ENCODE results near the genes PIK3C2B, NFASC, RBBP5 and KLHDC8A.

GRCh38 chr1:204287437-204288841 is 71.8 kb downstream of the PLEKHA6 start:
- PRO-cap, result no peak

DNA sequence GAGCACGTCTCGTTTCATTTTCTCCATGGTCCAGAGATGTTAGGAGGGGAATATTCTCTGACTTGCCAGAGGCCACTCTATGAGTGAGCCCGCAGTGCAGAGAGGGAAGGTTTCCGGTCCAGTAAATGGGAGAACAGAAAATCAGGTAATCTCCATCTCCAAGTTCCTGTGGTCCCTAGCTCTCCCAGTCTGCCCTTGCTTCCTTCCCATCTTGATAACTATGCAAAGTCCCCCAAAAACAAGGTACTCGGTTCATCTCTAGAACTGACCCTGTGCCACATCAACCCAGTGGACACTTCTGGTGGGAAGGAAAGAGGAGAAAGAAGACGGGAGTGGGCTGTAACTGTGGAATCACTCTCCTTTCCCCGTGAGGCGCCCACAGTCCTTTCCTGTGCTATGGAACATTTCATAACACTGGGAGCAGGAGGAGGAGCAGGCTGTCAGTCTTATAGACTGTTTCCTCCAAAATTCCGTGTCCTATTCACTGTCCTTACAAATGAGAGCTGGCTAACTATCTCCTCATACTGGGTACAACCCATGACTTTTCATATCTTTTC is 40.8 kb downstream of the PLEKHA6 start:
- PRO-cap, result no peak

DNA sequence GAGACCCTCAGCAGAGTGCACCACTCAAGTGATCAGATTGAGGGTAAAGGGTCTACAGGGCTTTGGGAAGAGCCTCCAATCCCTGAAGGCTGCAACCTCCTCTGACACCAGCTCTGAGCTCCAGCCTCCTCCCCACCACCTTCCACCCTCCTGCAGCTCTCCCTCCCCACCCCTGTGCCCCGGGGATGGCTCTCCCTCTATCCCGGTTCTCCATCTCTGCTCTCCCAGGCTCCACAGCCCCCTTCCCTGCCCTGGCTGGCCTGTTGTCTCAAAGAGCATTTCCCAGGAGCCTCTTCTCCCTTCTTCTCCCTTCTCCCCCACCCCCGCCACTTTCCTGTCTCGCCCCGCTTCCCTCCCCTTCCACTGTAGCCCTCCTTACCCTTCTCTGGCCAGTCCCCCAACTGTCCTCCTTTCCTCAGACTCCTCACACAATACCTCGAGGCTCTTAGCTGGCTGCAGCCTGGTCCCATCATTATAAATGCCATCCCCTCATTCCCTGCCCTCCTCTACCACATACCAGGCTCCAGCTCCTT is 1.1 kb downstream of the PLEKHA6 start:
- PRO-cap, result no peak

DNA sequence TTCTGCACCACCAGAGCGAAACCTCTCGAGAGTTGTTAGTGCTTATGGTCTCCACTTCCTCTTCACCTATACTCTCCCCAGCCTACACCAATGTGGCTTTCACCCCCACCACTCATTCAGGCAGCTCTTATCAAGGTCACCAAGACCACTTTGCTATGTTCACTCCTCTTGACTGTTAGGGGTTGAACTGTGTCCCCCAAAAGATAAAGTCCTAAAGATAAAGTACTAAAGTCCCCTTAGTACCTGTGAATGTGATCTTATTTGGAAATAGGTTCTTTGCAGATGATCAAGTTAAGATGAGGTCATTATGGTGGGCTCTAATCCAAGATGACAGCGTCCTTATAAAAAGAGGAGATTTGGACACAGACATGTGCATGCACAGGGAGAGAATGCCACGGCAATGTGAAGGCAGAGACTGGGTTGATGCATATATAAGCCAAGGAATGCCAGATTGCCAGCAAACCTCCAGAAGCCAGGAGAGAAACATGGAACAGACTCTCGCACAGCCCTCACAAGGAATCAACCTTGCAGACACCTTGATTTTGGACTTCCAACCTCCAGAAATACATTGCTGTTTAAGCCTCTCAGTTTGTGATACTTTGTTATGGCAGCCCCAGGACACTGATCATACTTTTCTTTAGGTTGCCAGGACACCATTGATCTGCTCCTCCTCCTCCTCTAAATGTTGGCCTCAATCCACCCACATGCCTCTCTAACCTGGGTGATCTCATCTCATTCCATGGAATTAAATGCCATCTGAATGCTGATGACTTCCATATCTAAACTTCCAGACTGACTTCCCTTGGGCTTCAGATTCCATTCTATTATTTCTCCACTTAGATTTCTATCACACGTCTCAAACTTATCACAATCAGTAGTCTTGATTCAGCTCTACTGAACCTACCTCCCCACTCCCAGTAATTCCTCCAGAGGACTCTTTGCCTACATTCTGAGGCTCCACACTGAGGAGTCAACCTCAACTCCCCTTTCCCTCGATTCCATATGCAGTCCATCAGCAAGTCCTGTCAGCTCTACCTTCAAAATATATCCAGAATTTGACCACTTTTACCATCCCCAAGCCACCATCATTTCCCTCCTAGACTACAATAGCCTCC is 7.3 kb upstream of the PPP1R15B start:
- PRO-cap, result no peak

- PRO-cap, result bidirectional peak, plus-strand start at chr1:204465902, minus-strand start at chr1:204465835
Measured at GRCh38 chr1:204465166-204466225, 29.1 kb downstream of the PIK3C2B start.

GRCh38 chr1:204477301-204477825 is 17.2 kb downstream of the PIK3C2B start:
- PRO-cap, result no peak

DNA sequence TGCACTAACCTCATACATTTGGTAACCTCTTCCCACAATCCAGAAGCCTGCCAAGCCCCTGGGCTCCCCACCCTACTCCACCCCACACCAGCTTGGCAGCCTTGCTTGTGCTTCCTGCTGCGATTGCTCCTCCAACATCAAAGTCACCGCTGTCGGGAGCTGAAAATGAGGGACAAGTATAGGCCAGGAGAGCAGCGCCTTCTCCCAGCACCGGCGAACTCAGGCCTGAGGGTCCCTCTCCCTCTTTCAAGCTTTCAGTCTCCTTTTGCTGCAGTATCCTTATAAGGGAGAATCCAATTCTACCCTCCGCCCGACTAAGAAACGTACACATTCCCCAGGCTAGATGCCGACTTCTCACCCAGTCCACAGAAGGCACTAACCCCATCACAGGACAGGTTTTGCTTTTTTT is 1.0 kb downstream of the PIK3C2B start:
- PRO-cap, result bidirectional peak, plus-strand start outside the sequence, minus-strand start at position 221 of the sequence

- PRO-cap, result bidirectional peak, plus-strand start at chr1:204494126, minus-strand start at chr1:204493800; bidirectional peak, plus-strand start at chr1:204494388, minus-strand start at chr1:204494366; bidirectional peak, plus-strand start at chr1:204494929, minus-strand start at chr1:204494724
Measured at GRCh38 chr1:204493989-204494899, at the start of gene PIK3C2B. PIK3C2B (minus strand) TSS chr1:204494805.

- PRO-cap, result no peak
Measured at GRCh38 chr1:204505978-204506976, 9.9 kb upstream of the MDM4 start.

DNA sequence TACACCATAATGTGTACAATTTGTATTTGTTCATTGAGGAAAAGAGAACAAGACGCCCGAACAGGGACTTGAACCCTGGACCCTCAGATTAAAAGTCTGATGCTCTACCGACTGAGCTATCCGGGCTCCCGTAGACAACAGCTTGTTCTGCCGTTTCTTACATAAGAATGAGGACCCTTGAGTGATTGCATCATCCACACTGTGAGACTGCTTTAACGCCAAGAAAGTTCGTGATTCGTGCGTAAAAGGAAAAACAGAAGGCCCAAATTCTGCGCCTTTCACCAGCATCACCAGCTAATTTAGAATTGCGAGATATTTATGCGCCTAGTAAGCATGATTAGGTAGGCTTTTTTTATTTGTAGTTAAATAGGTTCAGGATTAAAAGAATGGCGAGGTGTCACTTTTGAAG is 9.2 kb upstream of the MDM4 start:
- PRO-cap, result bidirectional peak, plus-strand start at position 242 of the sequence, minus-strand start at position 136 of the sequence

DNA sequence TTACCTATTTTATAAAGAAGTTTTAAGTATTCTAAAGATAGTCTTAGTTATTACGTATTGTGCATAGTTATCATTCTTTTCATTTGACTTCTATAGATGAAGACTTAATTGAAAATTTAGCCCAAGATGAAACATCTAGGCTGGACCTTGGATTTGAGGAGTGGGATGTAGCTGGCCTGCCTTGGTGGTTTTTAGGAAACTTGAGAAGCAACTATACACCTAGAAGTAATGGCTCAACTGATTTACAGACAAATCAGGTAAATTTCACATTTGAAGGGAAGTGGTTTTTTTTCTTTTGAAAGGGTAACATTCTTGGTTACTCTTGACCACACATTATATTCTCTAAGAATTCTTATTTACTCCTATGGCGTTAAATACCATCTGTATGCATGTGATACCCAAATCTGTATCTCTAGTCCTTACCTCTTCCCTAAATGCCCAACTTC is 26.5 kb downstream of the MDM4 start:
- PRO-cap, result no peak

DNA sequence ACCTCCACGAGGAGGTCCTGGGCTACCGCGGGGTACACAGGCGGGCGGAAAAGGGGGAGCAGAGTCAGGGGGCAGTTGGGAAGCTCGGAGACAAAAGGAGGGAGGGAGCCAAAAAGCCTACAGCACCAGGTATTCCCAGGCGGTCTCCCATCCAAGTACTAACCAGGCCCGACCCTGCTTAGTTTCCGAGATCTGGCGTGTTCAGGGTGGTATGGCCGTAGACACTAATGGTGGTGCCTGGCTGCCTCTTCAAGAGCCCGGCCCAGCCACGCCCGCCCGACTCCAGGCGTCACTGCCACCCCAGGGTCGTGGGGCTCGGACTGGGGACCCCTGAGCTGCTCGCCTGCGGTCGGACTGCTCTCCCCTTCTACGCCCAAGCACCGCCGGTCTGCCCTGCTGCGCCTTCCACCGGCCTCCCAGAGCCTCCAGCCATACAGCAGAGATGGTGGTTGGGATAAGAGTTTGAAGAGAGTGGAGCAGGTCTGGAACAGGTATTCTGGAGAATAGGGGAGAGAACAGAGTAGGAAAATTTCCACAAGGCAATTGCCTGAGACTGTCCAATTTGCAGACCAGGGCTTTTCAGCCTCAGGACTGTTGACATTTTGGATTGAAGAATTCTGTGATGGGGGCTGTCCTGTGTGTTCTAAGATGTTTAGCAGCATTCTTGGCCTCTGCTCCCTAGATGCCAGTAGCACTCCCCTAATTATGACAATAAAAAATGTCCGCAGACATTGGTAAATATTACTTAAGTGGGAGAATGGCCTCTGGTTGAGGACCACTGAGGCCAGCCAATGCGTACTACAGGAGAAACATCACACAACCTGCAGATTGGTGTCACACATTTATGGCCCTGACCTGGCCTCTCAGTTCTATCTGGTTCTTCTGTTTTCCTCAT is 46.3 kb downstream of the MDM4 start:
- PRO-cap, result no peak

GRCh38 chr1:204807139-204807442 is 21.4 kb upstream of the NFASC start:
- PRO-cap, result no peak

DNA sequence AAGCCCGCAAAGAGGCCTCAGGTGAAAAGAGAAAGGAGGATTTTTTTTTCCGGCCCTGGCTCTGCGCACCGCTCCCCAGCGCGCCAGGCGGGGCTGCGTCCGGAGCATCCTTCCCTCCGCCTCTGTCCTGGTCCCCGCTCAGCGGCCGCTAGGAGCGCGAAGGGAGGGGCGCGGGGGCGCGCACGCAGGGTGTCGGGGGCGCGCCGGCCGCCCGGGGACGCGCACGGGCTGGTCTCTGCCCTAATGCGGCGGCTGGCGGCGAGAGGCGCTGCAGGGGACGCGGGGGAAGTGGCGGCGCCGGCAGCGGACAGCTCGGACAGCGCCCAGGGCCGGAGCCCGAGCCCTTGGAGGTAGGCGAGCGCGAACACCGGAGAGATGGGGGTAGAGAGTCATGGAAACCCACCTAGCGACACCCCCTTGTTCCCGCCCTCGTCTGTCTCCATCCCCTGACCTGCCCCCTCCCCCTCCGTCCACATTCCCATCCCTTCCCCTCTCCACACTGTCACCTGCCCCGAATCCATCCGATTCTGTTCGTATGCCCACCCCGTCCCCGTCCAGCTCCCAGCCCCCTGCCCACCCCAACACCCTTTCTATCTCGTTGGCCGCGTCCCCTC is at the start of gene NFASC:
NFASC (plus strand) TSS at position 220 of the 614 bp plus-strand sequence.
- PRO-cap, result bidirectional peak, plus-strand start at position 243 of the sequence, minus-strand start at position 124 of the sequence

- PRO-cap, result no peak
Measured at GRCh38 chr1:205061512-205061997, 18.5 kb downstream of the CNTN2 start.

- PRO-cap, result unidirectional peak, minus-strand start at chr1:205121950; unidirectional peak, minus-strand start at chr1:205121975
Measured at GRCh38 chr1:205121276-205122164, at the start of gene RBBP5. RBBP5 (minus strand) TSS chr1:205121978.

DNA sequence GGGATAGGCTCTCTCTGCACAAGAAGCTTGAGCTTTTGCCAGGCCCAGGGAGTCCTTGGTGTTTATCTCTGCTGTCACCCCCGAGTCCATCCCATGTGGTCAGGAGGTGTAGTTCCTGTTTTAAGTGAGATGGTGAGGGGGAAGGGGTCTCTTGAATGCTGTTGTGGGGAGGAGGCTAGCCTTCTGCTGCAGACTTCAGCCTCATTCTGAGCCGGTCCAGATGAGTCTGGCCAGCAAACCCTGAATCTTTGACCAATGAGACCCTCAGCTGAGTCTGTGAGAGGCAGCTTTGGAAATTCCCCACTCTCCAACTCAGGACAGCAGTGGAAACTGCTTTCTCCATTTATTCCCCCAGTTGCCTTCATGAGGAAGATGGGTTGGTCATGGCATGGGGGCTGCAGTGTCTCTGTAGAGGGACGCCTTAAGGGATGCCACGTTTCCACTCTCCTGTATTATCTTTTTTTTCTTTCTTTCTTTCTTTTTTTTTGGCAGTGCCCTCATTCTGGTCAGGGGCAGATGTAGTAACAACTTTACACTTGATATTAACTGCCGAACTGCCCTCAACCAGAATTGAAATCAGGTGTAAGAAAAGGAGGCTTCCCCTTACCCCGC is 2.7 kb downstream of the TMCC2 start:
- PRO-cap, result no peak

GRCh38 chr1:205284177-205285185 is 37.1 kb downstream of the NUAK2 start:
- PRO-cap, result bidirectional peak, plus-strand start at chr1:205285060, minus-strand start at chr1:205284988

DNA sequence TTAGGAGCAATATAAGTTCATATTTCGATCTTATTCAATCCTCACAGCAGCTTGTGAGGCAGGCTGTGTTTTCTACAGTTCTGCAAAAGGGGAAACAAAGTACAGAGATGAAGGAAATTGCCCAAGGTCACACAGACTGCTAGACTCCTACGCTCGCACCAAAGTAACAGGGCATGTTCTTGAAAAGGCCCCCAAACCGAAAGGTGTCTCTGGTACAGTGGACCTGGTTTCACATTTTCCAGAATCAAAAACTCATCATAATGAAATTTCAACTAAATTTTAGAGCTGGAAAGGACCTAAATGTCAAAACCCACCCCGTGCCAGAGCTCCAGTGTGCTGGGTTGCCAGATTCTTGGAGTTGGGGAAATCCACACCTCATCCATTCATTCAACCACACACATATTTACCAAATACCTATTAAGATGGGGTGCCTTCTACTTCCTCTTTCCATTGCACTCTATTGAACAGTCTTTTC is 922 bp downstream of the NUAK2 start:
- PRO-cap, result no peak

GRCh38 chr1:205356404-205357480 is at the start of gene KLHDC8A:
KLHDC8A (minus strand) TSS chr1:205356922.
- PRO-cap, result no peak

Measured in pulmonary lymph node (tissue), 1 donor.